Camera-type eye (tissue), 1 donor: ENCODE results near the genes NUP160, PTPRJ, OR4B1, OR8K1 and OR8U3.

GRCh38 chr11:47434269-47434613, 8.0 kb upstream of the PSMC3 start:
- RAMPAGE, long total RNA = no peak

DNA sequence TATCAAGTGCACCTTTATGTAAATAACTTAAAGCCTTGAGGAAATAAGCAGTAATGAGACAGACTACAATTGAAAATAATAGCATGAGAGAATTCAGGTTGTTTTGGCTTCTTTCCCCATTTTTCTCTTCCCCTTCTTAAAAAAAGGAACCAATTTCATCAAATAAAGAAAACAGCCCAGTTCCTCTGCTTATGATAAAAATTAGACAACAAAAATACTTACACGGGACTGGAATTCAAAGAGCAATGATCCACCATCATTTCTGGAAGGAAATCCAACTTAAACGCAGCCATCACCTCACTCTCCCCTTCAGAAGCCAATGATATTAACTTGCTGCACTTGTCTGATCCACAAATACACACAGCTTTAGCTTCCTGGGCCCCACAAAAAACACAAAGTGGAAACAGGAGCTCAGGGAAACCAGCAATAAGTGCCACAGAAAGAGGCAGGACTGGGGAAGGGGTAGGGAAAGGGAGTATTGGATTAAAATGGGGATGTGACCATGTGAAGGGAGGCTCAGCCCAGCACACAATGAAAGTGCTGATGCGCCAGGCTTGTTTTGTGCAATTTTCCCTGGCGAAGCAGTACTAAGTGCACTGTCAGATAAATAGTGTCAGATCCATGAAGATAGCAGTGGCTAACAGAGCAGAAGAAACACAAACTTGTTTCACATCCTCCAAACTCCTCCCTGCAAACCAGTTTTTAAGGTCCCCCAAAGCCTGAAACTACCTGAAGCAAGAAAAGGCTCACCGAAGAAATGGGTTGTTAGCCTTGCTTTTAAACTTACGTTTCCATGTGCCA, 50.5 kb upstream of the RAPSN start:
- RAMPAGE, long total RNA = no peak

DNA sequence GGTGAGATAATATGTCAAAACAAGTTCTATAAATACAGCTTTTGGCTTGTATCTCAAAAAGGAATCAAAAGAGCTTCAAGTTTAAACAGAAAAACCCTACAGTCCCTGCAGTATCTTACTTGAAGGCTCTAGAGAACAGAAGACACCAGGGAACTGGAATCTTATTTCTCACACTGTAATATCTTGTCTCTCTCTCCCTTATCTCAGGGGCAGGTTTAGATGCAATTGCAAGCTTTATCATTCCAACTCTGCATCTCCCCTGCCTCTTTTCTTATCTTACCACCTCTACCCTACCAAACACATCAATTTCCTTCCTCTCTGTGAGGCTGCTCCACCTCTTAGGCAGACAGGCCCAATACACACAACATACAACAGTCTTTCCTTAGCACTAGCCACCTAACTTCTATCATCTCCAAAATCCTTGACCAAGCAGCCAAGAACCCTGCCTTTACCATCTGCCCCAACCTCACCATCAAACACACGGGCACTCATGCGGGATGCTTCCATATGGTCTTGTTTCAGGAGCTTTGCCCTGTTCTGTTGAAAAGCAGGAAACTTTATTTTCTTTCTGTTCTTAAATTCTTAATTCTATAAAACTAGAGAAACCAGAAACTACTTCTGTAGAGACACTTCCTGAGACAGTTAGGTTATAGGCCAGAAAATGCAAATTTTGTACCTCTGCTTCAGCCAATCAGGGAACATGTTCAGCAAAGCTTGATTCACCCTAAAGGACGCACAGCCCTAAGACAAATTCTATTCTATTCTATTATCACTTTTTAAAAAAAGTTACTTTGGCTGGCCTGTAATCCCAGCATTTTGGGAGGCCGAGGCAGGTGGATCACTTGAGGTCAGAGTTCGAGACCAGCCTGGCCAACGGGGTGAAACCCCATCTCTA, 34.3 kb downstream of the CELF1 start:
- RAMPAGE, long total RNA = no peak

- RAMPAGE, long total RNA = no peak
These were observed 984 bp downstream of the MTCH2 start for GRCh38 chr11:47641356-47641793.

GRCh38 chr11:47726280-47727445, 11.5 kb upstream of the AGBL2 start:
- RAMPAGE, long total RNA = no peak

DNA sequence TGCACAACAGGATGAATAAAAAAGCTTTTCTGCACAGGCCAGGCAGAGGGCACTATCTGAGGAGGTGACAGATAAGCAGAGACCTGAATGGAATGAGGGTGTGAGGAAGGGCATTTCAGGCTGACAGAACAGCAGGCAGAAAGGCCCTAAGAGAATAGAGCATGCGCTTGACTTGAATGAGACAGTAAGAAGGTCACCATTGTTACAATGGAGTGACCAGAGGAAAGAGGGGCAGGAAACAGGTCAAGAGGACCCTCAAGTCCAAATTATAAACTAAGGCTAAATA, 33.7 kb upstream of the FNBP4 start:
- RAMPAGE, long total RNA = no peak

GRCh38 chr11:47848195-47849040, at the start of gene NUP160:
NUP160 (minus strand) TSS chr11:47848350.
- RAMPAGE, long total RNA = no peak

DNA sequence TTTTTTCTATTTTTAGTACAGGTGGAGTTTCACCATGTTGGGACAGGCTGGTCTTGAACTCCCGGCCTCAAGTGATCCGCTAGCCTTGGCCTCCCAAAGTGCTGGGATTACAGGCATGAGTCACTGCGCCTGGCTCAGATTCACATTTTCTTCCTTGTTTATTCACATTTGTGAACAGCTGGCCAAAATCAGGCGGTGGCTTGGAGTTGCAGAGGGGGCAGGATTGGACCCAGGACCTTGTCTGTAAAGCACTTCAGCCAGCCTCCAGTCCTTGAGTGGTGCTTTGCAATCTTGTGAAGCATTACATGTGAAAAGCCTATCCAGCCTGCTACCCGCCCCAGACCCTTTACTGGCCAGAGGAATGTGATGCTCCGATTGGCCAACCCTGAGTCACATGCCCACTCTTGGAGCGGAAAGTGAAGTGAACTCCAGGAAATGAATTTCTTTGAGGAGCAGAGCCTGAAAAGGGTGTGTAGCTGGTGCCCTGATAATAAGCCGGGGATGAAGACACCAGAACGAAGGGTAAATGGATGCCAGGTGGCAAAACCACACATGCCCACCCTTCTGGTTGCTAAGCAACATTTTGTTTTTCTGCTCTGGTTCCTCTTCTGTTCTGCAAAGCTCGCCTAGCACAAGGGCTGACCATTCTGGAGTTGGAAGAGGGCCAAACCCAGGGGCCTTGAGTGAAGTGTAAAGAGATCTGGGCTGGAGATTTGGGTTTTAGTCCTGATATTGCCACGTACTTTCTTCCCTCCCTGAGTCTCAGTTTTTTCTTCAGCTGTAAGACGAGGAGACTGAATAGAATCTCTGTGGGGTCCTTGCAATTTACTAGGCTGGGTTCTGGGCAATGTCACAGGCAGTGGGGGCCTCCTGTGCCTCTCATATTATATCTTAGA, 62.4 kb upstream of the PTPRJ start:
- RAMPAGE, long total RNA = no peak

GRCh38 chr11:47980073-47981033, at the start of gene PTPRJ:
PTPRJ (plus strand) TSS chr11:47980559.
- RAMPAGE, long total RNA = no peak

- RAMPAGE, long total RNA = no peak
These were observed 744 bp downstream of the PTPRJ start for GRCh38 chr11:47981034-47981572.

DNA sequence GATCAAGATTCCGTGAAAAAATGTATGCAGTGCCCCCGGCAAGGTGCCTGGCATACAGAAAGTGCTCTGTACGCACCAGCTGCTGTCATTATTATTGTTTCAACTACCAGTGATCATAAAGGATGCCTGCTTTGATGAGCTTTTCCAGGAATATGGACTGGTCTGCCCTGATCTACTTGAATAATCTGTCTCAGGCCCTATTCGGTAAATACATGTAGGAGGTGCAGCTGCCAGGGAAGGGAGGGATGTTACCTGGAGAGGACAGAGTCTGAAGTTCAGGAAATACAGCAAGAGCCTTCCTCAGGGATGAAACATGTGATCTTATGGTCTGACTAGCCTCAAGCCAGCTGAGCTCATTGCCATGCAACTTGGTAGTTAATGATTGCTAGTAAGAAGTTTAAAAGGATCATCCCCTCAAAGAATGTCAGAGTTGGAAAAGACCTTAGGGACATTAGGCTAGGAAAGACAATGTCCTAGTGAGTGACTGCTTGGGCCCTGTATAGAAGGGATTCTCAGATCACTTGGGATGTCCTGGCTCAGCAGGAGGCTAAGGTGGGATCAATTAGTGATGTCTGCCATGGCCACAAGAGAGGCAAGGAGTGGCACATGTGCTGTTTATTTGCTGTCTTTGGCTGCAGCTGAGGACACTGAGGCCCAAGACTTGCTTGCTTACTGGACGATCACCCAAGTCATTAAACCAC, 18.4 kb downstream of the PTPRJ start:
- RAMPAGE, long total RNA = no peak

DNA sequence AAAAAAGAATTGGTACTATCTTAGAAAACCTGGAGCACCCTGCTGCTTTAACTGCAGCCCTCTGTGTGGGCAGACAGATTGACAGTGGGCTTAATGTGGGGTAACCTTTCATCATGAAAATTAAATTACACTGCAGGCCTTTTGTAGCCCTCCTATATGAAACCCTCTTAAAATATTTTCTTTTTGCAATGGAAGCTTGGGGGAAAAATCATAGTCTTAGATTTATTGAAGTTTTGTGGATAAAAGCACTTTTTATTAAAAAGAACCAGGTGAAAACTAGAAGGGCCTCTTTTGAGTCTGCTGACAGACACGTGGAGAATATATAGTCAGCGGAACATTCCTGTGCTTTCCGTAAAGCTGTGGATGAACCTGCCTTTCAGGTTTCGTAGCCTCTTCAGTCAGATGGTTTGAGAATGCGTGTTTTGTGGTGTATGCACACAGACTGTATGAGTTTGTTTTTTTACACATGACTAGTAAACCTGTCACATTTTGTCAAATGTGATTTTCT, 69.4 kb downstream of the PTPRJ start:
- RAMPAGE, long total RNA = no peak

DNA sequence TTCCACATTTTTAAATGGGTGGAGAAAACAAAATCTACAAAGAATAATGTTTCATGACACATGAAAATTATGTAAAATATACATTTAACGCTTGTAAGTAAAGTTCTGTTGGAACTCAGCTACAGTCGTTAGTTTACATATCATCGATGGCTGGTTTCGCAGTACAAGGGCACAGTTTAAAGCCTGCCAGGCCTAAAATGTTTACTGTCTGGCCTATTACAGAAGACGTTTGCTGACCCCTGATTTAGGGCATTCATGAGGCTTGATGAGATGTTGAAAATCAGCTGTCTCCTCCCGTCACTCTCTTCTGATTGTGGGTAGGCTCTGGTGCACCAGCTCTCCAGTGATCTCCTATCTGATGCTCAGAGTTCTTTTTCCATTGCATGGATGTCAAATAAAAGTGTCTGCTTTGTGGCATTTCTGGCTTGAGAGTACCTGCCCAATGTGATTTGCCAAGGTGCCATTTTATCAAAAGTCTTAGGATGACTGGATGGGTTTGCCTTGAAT, 117.3 kb upstream of the OR4B1 start:
- RAMPAGE, long total RNA = no peak

GRCh38 chr11:48139312-48139995, 77.2 kb upstream of the OR4B1 start:
- RAMPAGE, long total RNA = no peak

DNA sequence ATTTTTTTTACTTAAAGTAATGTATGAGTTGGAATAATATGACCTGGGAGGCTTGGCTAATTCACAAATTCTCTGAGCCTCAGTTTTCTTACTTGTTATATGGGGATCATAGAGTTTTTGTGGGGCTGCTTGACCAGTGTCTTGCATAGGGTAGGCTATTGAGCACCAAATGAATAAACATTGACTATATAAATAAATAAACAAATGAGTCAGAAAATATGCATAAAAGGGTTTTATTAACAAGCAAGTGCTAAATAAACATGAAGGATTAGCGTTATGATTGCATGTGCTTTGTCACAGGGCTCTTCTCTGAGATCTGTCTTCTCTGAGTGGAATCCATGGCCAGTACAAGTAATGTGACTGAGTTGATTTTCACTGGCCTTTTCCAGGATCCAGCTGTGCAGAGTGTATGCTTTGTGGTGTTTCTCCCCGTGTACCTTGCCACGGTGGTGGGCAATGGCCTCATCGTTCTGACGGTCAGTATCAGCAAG, at the start of gene OR4B1:
Gene OR4B1 (plus strand): TSS at position 339 of the 491 bp plus-strand sequence.
- RAMPAGE, long total RNA = no peak

DNA sequence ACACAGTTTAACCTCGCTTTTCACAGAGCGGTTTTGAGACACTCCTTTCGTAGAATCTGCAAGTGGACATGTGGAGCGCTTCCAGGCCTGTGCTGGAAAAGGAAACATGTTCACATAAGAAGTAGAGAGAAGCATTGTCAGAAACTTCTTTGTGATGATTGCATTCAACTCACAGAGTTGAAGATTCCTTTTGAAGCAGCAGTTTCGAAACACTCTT, 66.4 kb downstream of the OR4C46 start:
- RAMPAGE, long total RNA = no peak

GRCh38 chr11:56345809-56346236, at the start of gene OR8K1:
OR8K1 (plus strand) TSS chr11:56346039.
- RAMPAGE, long total RNA = no peak

DNA sequence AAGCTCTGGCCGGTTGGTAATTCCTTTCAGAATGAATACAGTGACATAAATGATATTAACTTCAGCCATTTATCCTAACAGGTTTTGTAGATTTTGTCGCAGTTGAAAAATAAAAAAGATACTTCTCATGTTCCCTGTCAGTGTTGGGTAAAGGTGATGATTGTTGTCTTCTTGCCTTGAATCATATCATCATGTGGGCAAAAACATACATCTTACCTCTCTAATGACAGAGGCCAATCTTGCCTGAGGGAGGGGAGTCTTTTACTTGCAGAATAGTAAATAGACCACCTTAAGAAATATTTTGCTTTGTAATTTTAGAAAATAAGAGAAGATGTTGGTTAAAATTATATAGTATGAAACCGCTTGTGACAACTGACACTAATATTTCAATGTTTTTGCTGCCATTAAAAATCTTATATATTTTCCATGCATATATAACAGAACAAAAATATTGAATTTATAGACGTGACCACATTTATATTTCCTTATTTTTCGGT, at the start of gene OR8U3:
Gene OR8U3 (minus strand): TSS at position 69 of the 497 bp plus-strand sequence.
- RAMPAGE, long total RNA = no peak

DNA sequence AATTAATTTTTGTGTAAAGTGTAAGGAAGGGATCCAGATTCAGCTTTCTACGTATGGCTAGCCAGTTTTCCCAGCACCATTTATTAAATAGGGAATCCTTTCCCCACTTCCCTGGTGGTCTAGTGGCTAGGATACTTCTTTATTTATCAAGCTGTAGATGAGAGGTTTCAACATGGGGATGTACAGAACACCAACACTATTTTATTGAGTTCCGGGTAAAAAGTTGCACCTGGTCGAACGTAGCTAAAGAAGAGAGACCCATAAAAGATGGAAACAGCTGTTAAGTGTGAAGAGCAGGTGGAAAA, 41.5 kb upstream of the OR9G4 start:
- RAMPAGE, long total RNA = no peak

DNA sequence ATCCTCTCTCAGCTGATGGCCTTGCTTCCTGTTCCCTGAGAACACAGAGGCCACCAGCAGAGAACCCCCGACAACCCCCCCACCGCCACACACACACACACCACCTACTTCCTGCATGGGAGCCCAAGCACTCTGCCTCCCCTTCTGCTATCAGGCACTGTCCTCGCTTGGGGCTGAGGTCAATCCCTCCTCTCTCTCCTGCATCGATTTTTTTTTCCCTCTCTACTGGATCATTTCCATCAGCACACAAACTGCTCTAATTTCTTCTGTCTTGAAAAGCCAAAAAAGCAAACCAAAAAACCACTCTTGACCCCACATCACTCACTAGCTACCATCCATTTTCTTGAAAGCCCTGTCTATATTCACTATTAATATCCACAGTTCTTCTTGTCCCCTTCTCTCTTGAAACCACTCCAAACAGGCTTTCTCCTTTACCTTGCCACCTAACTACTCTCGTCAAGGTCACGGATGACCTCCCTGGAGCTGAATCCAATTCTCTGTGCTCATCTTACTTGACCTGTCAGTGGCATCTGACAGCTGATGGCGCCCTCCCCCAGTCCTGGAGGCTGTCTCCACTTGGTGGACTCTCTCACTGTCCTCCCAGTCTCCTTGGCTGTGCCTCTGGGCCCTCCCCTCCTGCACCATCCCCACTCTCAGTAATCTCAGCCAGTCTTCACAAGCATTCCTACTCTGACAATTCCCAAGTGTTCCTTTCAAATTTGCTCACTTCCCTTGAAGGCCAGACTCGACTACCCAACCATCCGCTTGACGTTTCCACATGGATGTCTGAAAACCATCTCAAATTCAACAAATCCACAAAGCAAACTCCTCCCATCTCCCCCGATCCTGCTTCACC, 8.9 kb downstream of the TNKS1BP1 start:
- RAMPAGE, long total RNA = no peak